Psoas muscle (tissue), 2 donors: ENCODE measurements around a stretch of chr1.

GRCh38 chr1:224882428-224882670 is 47.1 kb upstream of the DNAH14 start:
- PRO-cap, 2 experiments = no peak in any of the 2 experiments

DNA sequence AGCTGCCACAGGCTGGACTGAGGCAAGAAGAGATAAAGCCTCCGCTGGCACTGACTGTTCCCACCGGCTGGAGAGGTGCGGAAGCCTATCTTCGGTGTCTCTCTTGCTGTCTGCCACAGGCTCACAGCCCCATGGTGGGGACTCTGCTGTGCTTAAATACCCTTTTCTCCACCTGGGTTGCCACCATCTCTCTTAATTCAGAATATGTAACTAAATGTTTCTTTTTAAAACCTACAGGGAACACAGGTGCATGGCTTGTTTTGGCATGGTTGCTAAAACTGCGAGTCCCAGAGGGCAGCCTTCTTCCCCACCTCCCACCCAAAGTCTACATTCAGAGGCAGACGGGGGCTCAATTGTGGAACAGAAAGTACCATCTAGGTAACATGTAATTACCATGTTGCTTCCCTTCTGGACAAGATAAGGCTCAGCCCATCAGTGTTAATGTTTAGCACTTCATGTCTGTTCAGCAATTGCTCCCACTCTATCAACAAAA is 8.2 kb upstream of the LBR start:
- PRO-cap, 2 experiments = no peak in any of the 2 experiments

- PRO-cap, 2 experiments = no peak in any of the 2 experiments
Measured at GRCh38 chr1:225447423-225448594, 20.0 kb upstream of the LBR start.

GRCh38 chr1:225512582-225513242 is 84.9 kb upstream of the LBR start:
- PRO-cap, 2 experiments = no peak in any of the 2 experiments

DNA sequence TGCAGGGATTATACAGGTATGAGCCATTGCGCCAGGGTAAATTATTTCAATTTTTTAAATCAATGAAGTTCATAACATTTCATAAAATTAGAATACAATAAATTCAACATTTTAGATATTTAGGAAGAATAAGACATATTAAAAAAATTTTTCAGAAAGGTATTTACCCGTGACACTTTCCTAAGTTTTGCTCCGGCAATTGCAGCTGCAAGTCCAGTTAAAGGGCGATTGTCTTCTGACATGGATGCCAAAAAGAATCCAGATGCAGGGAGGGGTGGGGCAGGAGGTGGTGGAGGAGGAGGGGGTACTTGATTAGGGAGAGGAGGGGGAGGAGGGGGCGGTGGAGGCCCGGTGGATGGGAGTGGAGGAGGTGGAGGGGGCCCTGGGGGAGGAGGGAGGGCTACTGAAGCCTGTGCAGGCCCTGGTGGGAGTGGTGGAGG is 86.6 kb upstream of the LBR start:
- PRO-cap, 2 experiments = no peak in any of the 2 experiments

DNA sequence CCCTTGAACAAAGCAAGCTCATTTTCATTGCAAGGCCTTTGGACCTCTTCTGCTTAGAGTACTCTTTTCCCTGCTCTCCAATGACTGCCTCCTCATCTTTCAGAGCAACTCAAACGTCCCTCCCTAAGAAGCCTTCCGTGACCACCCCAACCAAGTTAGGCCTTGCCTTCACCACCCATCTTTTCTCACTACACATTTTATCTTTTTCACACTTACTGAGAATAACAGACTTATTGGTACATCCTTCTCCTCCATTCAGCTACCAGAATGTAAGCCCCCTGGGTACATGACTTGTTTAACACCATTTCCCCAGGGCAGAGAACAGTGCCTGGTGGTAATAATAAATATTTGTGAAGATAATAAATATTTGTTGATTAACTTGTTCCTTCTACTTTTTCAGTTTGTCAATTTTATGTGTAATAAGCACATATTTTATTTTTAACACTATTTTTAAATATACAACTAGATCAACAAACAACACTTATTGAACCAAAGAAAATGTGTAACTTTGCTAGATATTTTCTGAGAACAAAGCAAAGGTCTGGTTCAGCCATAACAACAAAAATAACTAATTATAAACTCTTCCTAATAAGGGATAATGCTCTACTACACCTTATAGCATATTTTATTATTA is 39.7 kb downstream of the ENAH start:
- PRO-cap, 2 experiments = no peak in any of the 2 experiments

DNA sequence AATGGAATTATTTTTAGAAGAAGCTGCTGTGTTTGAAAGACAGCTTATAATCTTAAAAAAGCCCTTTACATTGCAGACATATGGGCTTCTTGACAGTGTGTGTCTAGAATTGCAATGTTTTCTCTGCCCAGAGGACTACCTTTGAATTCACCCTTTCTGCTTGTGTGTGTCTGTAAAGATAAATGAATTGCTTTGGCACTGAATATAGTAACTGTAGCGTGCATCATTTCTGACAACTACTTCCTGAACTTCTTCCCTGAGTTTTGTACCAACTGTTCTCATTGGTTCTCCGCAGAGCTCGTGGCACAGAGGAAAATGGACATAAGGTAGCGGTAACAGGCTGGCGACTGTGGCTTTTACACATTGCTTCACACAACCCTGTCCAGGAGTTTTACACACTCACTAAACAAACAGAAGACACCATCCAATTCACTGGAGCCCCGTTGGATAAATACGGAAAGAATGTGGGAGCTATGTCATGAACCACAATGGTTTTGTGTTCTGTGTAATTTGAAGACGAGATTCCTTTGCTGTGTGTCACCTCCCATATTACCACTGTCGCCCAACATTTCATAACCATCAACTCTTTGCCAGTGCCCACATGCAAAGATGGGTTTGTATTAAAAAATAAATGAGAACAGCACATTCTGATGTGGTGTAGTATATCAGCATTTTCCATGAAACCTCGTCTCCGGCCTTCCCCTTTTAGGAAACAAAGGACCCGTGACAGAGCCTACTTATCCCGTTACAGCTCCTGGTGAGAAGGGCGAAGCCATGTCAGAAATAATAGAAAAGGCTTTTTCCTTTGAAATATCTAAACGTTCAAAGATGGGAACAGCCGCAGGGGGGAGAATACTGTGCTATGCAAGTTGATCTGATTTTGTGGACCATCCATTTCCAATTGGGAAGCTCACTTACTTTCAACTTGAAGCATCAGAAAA is 47.3 kb upstream of the ENAH start:
- PRO-cap, 2 experiments = peak in 1 of 2 experiments; most common plus-strand start position 748 of the sequence (in 1)

DNA sequence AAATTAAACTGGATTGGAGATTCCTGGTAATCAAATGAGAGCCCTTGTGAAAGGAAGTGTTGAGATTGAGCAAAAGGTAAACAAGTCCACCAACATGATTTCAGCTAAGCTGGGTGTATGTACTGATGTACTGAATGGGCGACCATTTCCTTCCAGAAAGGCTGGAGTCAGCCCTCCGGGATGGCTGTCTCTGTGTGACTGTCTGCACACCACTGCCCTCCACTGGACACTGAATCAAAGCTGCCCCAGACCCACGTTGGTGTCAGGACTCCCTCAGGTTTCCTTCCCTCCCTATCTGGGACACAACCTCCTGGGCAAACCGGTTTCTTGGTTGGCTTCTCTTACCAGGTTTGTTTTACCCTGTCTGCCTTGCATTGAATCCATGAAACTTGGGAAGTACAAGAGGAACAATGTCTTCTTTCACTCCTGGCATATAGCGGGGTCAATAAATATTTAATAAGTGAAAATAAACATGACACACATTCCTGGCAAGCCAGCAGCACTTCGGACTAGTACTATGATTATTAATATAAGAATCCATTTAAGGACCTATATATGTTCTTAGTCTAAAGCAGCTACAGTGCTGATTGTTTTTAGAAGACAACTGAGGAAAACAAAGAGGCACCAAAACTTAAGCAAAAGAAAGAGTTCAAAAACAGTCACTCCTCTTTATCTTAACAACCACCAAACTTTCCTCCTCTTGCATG is 5.2 kb upstream of the SRP9 start:
- PRO-cap, 2 experiments = no peak in any of the 2 experiments

DNA sequence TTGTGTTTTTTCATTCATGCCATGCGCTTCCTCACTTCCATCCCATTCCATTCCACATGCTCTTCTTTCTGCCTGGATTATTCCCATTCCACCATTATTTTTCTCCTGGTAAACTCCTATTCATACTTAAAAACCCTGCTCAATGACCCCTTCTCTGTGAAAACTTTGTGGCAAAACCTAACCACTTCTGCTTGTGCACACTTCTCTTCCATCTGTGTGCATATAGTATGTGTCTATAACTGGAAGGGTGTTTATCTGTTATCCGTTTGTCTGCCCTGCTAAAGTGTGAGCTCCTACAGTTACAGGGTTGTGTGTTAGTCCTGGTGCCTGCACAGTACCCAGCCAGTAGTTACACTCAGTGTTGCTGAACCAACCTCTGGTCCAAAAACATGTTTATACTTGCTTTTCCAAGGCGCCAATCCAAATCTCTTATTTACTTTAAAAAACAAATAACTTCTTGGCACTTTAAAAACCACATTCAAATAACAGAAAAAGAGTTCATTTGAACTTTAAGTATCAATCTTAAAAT is 10.7 kb downstream of the EPHX1 start:
- PRO-cap, 2 experiments = no peak in any of the 2 experiments

GRCh38 chr1:225859166-225859675 is 23.0 kb downstream of the TMEM63A start:
- PRO-cap, 2 experiments = no peak in any of the 2 experiments

DNA sequence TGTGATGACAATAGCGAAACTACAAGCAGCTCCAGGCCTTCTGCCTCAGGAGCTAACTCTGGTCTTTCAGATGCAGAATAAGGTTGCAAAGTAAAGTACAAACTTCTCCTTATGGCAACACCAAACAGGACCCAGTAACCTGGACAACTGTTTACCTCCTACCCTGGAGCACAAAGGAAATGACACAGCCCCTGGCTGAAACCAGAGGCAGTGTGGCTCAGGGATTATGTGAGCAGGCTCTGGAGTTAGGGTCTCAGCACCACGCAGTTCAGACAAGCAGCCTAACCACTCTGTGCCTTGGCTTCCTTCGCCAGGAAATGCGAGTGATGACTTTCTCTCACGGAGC is 1.2 kb downstream of the TMEM63A start:
- PRO-cap, 2 experiments = no peak in any of the 2 experiments

GRCh38 chr1:225887468-225888060 is 1.4 kb downstream of the LEFTY1 start:
- PRO-cap, 2 experiments = no peak in any of the 2 experiments

DNA sequence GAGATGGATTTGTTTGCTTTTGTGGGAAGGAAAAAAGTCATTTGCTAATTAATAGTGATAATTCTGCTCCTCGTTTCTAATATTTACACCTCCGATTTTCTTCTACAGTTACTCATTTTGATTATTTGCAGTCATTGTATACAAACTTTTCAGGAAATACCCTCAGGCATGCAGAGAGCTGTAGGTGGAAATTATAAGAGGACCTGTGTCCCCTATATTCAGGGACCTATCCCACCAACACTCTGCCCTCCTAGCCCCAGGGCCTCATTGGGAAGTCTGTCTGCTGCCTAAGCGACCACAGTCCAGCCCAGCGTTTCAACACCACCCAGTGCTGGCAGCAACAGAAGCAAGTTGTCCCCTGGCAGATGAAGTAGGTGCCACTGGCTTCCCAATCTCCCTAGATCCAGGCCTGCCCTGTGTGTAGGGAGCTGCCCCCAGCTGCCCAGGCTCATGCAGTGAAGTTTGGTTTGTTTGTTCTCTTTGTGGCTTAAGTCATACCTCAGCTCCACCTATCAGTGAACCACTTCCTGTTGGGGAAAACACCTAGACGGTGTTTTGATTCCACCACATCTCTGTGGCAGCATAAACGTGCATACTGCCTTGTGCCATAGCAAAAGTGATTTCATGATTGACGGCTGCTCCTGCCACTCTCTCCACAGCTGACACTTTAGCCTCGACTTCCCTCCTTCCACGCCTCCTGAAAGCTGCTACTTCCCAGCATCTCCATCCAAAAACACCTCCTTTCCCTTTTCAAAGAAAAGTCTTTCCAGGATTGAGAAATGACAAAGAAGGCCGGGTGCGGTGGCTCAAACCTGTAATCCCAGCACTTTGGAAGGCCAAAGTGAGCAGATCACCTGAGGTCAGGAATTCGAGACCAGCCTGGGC is 8.1 kb upstream of the LEFTY1 start:
- PRO-cap, 2 experiments = no peak in any of the 2 experiments

- PRO-cap, 2 experiments = no peak in any of the 2 experiments
Measured at GRCh38 chr1:225897677-225898256, 8.8 kb upstream of the LEFTY1 start.

DNA sequence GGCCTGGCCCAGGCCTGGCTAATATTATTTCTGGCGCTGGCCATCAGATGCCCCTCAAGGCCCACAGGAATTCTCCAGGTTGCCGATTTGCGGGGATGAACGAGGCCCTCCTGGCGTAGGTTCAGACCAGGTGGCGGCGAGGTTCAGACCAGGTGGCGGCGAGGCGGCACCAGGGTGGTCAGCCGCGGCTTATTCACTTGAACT is 425 bp upstream of the PYCR2 start:
- PRO-cap, 2 experiments = no peak in any of the 2 experiments

- PRO-cap, 2 experiments = no peak in any of the 2 experiments
Measured at GRCh38 chr1:225998576-225999231, 439 bp downstream of the SDE2 start.

- PRO-cap, 2 experiments = no peak in any of the 2 experiments
Measured at GRCh38 chr1:226077063-226077341, 14.5 kb downstream of the H3-3A start.

GRCh38 chr1:226212985-226213386 is 10.5 kb upstream of the MIXL1 start:
- PRO-cap, 2 experiments = no peak in any of the 2 experiments

- PRO-cap, 2 experiments = no peak in any of the 2 experiments
Measured at GRCh38 chr1:226369091-226369624, 38.7 kb downstream of the PARP1 start.

- PRO-cap, 2 experiments = no peak in any of the 2 experiments
Measured at GRCh38 chr1:226385493-226385983, 22.4 kb downstream of the PARP1 start.